Ishikawa (cell line): ENCODE data around the genes AP5M1, KIAA0586 and DAAM1.

DNA sequence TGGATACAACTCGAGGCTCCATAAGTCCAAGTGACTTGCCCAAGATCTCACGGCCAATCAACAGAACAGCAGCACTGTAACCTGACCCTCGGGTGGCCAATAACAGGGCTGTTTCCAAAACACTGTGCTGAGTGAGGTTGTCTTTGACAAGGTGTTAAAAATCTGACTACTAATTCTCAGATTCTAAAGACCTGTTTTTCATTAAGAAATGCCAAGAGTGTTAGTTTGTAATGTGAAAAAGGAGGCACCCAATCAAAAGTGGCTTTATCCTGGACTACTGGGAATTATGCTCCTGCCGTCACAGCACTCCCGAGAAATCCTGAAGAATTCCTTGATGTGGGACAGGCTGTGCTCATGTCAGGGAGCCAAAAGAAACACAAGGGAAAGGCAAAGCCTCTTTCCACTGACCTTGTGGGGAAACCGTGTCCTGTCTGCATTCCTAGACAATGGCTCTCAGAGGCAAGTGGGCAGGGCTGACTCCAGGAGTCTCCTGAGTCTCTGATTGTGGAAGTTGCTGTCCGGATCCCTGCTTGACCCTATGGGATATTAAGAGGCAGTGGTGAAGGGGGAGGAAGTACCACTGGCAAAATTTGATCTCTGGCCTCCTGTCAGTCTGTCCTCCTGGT, 204.7 kb upstream of the PELI2 start:
- RRBS = no CpG with 5 or more reads among the region's 7 CpGs

DNA sequence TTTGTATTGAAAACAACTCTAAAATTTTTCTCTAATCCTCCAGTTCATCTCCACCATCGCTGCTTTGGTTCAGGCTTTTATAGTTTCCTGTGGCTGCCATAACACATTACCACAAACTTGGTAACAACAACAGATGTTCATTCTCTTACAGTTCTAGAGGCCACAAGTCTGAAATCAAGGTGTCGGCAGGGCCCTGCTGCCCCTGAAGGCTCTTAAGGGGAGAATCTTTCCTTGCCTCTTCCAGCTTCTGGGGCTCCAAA, 55.1 kb downstream of the PELI2 start:
- RRBS = no CpG with 5 or more reads among the region's 2 CpGs

DNA sequence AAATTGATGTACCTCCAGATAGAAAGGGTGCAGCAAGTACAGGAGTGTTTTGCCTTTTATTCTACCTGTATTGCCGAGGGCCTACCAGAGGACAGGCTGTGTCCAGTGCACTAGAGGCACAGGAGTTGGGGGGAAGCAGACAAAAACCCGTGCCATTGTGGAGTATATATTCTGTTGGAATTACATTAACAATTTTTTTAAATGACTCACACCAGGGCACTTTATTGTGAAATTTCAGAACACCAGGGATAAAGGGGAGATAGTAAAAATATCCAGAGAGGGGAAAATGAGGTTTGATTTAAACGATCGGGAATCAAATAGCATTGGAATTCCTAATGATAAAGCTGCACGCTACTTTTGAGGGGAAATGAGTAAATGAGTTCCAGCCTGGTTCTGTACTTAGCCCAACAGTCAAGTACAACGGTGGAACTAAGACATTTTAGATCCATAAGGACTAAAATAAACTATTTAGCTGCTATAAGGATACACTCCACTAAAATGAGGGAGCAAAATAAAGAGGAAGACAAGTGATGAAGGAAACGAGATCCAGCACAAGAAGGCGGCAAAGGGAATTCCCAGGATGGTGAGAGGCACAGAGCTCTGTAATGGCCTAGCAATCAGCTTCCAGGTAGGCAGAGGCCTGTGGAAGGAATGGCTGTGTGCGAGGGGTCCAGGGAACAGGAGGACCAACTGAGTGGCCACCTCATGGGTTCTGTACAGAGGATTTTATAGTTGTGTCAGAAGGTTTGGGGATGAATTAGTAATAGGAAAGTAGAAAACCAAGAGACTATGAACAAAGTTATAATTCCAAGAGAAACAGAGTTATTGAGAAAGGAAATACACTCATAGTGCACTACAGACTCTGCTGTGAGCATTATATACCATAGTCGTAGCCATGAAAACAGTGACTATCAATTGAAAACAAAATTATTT, 123.5 kb downstream of the PELI2 start:
- RRBS = no CpG with 5 or more reads among the region's 10 CpGs

GRCh38 chr14:56589862-56590565, 10.4 kb downstream of the TMEM260 start:
- RRBS = no CpG with 5 or more reads among the region's 6 CpGs

- RRBS = 2% methylated on average over 35 of the region's 55 CpGs
These were observed at the start of gene AP5M1 for GRCh38 chr14:57268748-57269622. TSS of gene AP5M1 (plus strand) at chr14:57268971.

- RRBS = no CpG with 5 or more reads among the region's 2 CpGs
These were observed 709 bp downstream of the AP5M1 start for GRCh38 chr14:57269623-57269736.

DNA sequence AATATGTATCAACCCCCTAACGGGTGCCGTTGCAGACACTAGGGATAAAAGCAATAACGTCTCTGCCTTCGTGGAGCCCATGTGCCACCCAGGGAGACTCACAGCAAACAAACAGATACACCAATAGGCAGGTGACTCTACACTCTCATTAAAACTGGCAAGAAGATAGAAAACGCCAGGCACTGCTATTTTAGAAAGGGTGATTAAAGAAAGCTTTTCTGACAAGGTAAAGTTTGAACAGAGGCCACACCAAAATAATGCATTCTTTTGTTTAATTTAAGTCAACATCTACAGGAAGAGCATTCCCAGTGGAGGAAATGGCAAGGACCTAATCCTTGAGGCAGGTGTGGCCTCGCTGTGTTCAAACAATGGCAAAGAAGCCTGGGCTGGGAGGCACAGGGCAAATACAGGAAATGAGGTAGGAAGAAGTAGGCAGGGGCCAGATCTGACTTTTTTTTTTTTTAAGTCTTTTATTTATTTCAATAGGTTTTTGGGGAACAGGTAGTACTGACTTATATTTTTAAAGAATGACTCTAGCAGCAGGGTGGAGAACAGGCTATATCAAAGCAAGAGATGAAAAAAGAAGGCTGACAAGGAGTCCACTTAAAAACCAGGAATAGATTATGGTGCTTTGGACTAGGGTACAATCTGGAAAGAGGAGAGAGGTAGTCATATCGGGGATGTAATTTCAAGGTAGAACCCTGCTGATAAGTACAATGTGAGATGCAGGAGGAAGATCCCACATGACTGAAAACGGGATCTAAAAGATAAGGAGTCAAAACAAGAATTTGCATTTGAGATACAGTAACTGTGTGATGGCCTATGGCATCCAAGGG, 53.5 kb downstream of the ARMH4 start:
- RRBS = no CpG with 5 or more reads among the region's 8 CpGs

DNA sequence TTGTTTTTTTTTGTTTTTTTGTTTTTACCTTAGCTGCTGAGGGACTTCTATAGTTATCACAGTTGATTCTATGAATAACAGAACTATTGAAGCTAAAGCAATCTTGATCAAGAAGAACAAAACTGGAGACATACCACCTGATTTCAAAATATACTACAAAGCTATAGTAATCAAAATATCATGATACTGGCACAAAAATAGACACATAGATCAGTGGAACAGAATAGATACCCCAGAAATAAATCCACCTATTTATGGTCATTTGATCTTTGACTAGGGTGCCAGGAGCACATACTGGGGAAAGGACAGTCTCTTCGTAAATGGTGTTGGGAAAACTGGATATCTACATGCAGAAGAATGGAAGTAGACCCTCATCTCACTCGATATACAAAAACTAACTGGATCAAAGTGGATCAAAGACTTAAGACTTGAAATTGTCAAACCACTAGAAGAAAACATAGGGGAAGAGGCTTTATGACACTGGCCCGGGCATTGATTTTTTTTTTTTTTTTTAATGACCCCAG, 11.9 kb downstream of the ARID4A start:
- RRBS = no CpG with 5 or more reads among the region's 3 CpGs

GRCh38 chr14:58346973-58347296, 48.6 kb downstream of the ARID4A start:
- RRBS = no CpG with 5 or more reads among the region's 1 CpG

DNA sequence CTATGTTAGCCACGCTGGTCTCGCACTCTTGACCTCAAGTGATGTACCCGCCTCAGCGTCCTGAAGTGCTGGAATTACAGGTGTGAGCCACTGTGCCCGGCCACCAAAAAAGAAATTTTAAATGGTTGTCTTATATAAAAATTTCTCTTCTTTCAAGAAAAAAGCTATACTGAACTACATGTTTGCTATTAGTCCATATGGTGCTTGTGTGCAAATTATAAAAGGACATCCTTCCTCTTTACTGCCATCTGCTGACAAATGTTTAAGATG, 33.0 kb upstream of the TOMM20L start:
- RRBS = no CpG with 5 or more reads among the region's 5 CpGs

DNA sequence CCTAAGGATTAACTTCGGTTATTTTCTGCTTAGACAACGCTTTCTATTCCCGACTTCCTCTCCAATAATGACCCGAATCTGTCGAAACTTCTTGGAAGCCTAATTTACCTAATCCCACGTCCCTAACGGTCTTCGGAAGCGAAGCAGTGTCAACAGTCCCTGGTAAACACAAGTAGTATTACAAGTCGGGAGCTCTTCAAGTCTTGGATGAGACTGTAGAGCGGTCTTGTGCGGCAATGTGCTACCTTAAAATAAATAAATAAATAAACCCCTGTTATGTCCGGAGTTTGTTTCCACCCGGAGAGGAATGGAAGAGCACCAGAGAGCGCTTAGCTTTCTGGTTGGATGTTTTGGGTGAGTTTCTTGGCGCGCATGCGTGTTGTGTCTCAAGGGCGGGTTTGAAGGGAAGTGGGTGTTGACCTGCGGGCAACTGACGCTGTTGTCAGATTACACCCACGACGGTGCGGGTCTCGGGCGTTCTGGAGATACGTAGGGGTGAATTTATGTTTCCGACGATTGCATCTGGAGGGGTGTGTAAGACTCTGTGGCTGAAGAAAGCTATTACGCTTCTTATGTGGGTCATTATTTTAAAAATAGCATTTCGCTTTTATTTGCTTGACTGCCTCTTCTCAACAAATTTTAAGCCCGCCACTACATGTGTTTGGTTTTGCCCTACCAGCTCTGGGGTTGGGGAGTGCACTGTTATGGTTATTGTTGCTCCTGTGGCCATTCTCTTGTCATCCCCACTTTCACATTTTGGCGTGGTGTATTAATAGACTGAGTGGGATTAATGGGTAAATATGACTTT, at the start of gene KIAA0586:
Gene KIAA0586 (plus strand): TSS at position 436 of the 808 bp plus-strand sequence.
- RRBS = no CpG with 5 or more reads among the region's 33 CpGs

GRCh38 chr14:58970178-58970689, 218.2 kb upstream of the DAAM1 start:
- RRBS = no CpG with 5 or more reads among the region's 7 CpGs

DNA sequence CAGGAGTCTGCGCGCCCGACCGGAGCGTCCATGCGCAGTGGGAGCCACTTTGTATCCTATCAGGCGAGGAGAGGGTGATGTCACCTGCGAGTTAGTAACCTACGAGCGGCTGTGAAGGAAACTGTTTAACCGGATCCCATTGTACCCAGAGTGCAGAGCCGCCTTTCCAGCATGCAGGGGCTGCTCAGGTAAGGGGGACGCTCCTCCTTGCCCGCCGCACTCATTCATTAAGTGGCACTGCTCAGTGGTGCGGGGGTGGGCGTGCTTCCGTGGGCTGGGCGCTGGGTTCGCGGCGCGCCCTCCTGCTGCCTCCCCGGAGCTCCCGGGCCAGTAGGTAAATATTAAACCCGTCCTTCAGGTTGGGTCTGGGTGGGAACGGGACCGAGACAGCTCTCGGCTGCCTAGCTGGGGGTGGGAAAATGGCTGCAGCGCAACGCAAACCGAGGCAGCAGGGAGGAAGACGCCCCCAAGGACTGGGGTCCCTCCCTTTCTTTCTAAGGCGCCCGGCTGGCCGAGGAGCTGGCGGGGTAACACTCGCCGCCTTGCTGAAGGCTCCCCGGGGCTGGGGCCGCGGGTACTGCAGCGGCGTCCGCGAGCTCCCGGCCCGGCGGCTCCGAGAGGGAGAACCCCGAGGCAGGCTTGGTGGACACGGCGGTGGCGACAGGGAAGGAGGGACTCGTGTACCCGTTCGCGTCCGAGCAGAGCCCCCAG, at the start of gene DAAM1:
Gene DAAM1 (plus strand): TSS at position 87 of the 711 bp plus-strand sequence.
- RRBS = 1% methylated on average over 22 of the region's 59 CpGs

- RRBS = no CpG with 5 or more reads among the region's 4 CpGs
These were observed 9.3 kb downstream of the DAAM1 start for GRCh38 chr14:59197674-59198208.

- RRBS = no CpG with 5 or more reads among the region's 5 CpGs
These were observed 66.7 kb downstream of the DAAM1 start for GRCh38 chr14:59255103-59255646.

DNA sequence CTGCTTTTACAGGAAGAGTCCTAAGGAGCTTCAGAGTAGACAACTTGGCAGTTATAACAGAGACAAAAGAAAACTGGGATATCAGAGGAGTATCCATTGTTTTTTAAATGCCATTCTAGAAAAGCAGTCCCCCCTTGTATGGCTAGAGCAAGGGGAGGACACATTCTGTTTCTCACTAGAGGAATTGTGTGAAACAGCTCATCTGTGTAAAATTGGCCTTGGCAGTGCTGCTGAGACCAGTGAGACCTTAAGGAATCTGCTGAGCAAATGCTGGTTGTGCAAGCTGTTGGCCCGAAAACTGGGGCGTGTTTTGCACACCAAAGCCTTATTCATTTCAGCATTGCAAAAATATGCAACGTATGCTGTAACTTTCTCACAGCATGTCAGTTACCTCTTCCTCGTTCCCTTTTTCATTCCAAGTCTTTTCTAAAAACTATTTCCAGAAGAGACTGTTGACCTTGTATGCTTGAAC, 127.9 kb downstream of the GPR135 start:
- RRBS = no CpG with 5 or more reads among the region's 4 CpGs

DNA sequence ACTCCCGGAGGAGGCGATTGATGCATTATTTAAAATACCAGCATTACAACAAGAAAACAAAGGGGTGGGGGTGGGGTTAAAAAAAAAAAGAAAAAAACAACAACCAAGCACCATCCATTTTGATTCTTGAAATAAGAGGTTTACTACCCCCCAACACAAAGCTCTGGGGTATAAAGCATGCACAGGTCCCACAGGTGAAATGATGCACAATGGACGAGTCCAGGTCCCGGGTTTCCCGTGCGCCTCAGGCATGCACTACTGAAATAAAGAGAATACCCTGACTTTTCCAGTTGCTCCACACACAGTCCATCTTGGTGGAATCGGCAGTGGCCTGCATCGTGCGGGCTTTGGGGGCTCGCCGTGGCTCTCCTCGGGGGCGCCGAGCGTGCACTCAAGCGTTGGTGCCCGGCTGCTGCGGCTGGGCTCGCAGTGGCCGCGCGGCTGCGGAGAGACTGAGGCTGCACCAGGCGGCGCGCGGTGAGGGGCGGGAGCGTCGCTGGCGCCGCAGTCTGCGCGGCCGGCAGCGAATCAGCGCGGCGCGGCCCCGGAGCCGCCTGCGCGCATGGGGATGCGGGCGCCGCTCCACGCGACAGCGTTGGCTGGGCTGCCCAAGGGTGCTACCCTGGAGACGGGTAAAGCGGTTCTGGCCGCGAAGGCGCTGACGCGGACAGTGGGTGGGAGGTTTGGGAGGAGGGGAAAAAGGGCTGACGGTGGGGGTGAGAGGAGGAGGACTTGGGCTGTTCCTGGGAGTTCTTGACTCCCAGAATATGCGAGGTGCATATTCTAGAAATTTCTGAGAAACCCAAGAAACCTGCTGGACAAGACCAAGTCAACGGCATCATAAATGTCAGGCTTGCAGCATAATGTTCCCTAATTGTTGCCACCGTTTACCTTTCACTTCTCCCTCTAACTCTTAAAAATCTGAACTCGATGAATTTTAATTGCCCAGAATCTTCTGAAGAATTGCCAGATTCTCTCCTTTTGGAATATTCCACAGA, 53.9 kb upstream of the CCDC175 start:
- RRBS = under 1% methylated on average over 14 of the region's 62 CpGs

DNA sequence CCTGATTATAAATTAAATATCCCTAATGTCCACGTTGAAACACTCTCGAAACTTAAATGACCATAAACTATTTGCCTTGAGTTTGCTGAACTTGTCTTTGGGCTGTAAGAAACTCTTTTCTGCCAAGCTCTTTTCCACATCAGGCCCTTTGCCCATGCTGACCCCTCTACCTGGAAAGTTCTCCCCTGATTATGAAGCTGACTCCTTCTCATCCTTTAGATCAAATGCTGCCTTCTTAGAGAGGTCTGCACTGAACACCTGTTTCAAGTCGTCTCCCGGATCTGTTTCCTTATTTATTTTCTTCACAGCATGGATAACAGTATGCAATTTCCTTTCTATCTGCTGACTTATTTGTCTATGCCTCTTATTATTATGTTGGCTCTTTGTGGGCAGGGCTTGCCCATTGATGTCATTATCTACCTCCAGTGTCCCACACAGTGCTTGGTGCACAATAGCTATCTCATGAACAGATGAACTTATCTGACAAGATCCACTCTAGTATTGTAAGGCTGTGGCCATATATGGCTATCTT, 4.0 kb upstream of the PPM1A start:
- RRBS = no CpG with 5 or more reads among the region's 4 CpGs

GRCh38 chr14:60248922-60249194, 163 bp upstream of the PPM1A start:
- RRBS = no CpG with 5 or more reads among the region's 32 CpGs

DNA sequence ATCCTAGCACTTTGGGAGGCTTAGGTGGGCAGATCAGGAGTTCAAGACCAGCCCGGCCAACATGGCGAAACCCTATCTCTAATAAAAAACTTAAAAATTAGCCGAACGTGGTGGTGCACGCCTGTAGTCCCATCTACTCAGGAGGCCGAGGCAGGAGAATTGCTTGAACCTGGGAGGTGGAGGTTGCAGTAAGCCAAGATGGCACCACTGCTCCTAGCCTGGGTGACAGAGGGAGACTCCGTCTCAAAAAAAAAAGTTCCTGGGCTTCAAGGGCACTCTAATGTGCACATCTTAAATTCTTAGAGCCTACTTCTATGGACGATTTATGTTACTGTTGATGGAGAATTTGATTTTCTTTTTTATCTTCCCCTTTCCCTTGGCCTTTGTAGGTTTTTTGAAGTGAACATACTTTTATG, 14.0 kb downstream of the PPM1A start:
- RRBS = no CpG with 5 or more reads among the region's 8 CpGs